Heart left ventricle (tissue), 7 donors: ENCODE measurements around a stretch of chr7.

DNA sequence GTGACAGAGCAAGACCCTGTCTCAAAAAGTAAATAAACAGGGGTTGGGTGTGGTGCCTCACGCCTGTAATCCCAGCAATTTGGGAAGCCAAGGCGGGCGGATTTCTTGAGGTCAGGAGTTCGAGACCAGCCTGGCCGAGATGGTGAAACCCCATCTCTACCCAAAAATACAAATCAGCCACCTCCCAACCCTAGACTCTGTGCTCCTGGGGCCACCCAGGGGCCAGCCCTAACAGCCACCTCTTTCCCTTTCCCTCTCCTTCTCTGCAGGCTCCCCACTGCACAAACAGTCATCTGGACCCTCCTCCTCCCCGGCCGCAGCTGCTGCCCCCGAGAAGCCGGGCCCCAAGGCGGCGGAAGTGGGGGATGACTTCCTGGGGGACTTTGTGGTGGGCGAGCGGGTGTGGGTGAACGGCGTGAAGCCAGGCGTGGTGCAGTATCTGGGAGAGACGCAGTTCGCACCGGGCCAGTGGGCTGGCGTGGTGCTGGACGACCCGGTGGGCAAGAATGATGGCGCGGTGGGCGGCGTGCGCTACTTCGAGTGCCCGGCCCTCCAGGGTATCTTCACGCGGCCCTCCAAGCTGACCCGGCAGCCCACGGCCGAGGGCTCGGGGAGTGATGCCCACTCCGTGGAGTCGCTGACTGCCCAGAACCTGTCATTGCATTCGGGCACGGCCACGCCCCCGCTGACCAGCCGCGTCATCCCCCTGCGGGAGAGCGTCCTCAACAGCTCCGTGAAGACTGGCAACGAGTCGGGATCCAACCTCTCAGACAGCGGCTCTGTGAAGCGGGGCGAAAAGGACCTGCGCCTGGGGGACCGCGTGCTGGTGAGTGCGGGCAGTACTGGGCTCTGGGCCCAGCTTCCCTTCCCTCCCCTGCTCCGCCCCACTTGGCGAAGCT is 49.2 kb downstream of the CLIP2 start:
- PRO-cap, 6 experiments = no peak in any of the 6 experiments
- RAMPAGE, long total RNA, 2 experiments = no peak in any of the 2 experiments
- RRBS = 93% methylated on average over 11 of the region's 57 CpGs

- PRO-cap, 6 experiments = no peak in any of the 6 experiments
- RAMPAGE, long total RNA, 2 experiments = no peak in any of the 2 experiments
- RRBS = no CpG with 5 or more reads among the region's 16 CpGs
Observed at GRCh38 chr7:74452421-74452915, 1.2 kb upstream of the GTF2IRD1 start.

- PRO-cap, 6 experiments = peak in 6 of 6 experiments; most common plus-strand start chr7:74454516 (in 6); most common minus-strand start chr7:74454509 (in 4)
- RAMPAGE, long total RNA, 2 experiments = no peak in any of the 2 experiments
- RRBS = 4% methylated on average over 23 of the region's 30 CpGs
Observed at GRCh38 chr7:74454224-74454580, 496 bp downstream of the GTF2IRD1 start.

GRCh38 chr7:74462563-74463058 is 8.9 kb downstream of the GTF2IRD1 start:
- PRO-cap, 6 experiments = no peak in any of the 6 experiments
- RAMPAGE, long total RNA, 2 experiments = no peak in any of the 2 experiments
- RRBS = 78% methylated on average over 6 of the region's 15 CpGs

GRCh38 chr7:74502353-74503099 is 48.8 kb downstream of the GTF2IRD1 start:
- PRO-cap, 6 experiments = peak in 1 of 6 experiments; most common plus-strand start chr7:74502732 (in 1); most common minus-strand start chr7:74502634 (in 1)
- RAMPAGE, long total RNA, 2 experiments = no peak in any of the 2 experiments
- RRBS = 3% methylated on average over 3 of the region's 21 CpGs

GRCh38 chr7:74612133-74612945 is 45.2 kb upstream of the GTF2I start:
- PRO-cap, 6 experiments = no peak in any of the 6 experiments
- RAMPAGE, long total RNA, 2 experiments = no peak in any of the 2 experiments
- RRBS = no CpG with 5 or more reads among the region's 12 CpGs

DNA sequence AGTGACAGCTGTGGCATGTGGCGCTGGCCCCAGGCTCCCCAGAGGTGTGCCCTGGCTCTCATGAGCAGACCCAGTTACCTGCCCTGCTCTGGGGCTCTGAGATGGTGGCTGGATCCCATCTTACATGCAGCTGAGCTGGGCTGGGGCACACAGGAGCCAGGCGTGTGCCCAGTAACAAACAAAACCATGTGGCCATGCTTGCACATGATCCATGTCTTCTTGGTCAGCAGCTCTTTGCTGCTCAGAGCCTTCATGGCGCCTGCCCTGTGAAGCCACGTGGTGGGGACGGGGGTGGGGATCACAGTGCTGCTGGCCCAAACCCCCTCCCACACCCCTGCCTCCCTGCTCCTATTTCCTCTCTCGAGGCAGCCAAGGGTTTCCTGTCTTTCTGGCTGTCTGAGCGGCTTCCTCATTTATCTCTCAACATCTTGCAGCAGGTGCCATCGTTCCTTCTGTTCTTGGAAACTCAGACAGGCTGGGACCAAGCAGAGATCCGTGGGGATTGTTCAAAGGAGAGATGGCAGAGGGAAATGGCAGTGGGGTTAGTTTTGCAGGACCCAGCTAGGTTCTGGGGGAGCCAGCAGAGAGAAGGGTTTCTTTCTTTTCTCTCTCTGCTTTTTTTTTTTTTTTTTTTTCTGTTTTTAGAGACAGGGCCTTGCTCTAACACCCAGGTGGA is 40.1 kb upstream of the GTF2I start:
- PRO-cap, 6 experiments = no peak in any of the 6 experiments
- RAMPAGE, long total RNA, 2 experiments = no peak in any of the 2 experiments
- RRBS = no CpG with 5 or more reads among the region's 9 CpGs

DNA sequence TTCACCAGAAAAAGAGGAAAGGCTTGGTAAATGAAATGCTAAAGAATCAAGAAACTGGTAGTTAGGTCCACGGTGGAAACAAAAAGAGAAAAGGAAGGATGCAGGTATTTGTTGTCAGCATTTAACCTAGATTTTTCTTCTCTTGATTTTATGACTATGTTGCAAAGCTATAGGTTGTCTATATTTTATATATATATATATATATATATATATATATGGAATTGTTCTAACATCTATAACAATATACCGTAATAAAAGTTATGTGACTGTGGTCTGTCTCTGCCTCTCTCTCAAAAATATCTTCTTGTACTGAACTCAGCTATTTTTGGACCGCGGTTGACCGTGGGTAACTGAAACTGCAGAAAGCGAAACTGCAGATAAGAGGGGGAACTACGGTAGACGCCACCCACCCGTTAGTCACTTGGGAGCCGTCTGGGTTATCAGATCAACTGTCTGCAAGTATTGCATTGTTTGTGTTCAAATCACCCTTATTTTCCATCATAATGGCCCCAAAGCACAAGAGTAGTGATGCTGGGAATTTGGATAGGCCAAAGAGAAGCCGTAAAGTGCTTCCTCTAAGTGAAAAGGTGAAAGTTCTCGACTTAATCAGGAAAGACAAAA is 7.6 kb upstream of the GTF2I start:
- PRO-cap, 6 experiments = peak in 6 of 6 experiments; most common plus-strand start position 416 of the sequence (in 5); most common minus-strand start position 297 of the sequence (in 3)
- RAMPAGE, long total RNA, 2 experiments = no peak in any of the 2 experiments
- RRBS = no CpG with 5 or more reads among the region's 12 CpGs

DNA sequence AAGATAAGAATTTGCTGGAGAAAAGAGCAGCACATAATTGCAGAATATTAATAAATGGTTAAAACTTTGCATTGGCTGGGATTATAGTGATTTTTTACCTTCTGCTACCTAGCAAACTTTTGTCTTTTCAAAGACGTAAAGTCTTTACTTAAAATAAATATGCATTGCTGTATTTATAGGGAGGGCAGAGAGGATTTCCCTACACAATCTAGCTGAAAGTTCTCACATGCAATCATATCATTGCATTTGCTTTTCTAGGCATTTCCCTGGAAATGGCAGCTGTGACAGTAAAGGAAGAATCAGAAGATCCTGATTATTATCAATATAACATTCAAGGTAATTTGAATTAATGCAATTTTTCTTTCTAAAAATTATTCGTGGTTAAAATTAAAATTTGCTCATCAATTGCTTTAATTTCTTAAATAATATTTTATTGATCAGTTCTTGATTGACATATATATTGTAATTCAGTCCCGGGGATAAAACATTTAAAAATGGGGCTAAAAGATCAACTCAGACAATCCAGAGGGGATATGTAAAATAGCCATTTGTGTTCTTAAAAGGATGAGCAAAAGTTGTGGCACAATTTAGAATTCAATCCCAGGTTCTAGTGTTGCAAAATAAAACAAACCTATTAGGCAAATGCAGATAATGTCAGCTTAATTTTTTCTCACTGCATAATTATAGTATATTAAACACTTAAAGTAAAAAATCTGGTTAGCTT is 53.4 kb downstream of the GTF2I start:
- PRO-cap, 6 experiments = no peak in any of the 6 experiments
- RAMPAGE, long total RNA, 2 experiments = start-site peak on the plus strand in 1 of 2 experiments, centred at position 302 of the sequence, 24 reads per replicate
- RRBS = no CpG with 5 or more reads among the region's 3 CpGs

DNA sequence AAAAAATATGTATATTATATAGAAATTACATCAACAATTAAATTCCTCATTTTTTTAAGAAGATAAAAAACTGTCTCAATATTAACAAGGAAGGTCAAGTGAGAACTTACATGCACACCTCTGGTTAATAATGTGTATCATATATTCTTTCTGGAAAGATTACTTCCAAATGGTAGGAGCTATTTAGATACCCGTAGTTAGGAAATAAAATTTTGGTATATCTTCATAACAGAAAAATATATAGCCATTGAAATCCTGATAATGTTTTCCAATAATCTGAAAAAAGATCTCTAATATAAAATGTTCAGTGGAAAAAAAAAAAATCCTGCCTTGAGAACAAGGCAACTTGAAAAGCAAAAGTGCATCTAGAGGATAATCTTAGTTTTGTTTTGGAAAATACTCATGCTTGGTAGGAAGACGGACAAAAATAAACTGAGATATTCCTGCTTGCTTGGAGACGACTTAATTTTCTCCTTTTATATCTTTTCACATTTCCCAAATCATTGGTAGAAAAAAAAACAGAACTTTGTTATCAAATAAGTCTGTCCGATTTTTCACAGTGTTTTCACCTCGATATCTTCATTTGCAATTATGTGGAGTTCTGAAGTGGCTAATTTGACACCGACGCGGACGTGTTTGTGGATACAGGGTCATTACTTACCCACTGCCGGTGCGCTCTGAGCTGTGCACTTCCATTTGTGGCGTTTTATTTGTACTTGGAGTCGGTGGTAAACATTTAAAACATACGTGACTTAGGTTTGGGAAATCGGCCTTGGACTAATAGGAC is 52.1 kb upstream of the NCF1 start:
- PRO-cap, 6 experiments = no peak in any of the 6 experiments
- RAMPAGE, long total RNA, 2 experiments = no peak in any of the 2 experiments
- RRBS = no CpG with 5 or more reads among the region's 15 CpGs

- PRO-cap, 6 experiments = no peak in any of the 6 experiments
- RAMPAGE, long total RNA, 2 experiments = no peak in any of the 2 experiments
- RRBS = no CpG with 5 or more reads among the region's 10 CpGs
Observed at GRCh38 chr7:75030591-75031286, 42.9 kb downstream of the RCC1L start.

DNA sequence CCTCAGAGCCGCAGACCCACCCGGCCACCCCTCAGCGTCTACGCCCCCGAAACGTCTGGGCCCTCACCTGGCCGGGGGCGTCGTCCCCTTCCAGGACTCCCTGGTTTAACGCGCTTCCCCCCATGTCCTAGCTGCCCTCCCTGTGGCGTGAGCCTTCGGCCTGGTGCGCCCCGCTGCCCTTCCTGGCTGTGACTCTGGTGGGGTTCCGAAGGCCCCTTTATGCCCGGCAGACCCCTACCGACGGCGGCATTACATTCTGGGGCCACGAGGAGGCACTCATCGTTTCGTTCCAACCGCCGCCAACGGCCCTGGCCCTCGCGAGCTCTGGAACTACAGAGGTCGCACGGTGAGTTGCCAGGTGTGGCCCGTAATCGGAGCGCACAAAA is 278 bp upstream of the TRIM73 start:
- PRO-cap, 6 experiments = no peak in any of the 6 experiments
- RAMPAGE, long total RNA, 2 experiments = no peak in any of the 2 experiments
- RRBS = no CpG with 5 or more reads among the region's 33 CpGs

- PRO-cap, 6 experiments = no peak in any of the 6 experiments
- RAMPAGE, long total RNA, 2 experiments = no peak in any of the 2 experiments
- RRBS = no CpG with 5 or more reads among the region's 4 CpGs
Observed at GRCh38 chr7:75789564-75790211, 17.7 kb upstream of the CCL26 start.

- PRO-cap, 6 experiments = no peak in any of the 6 experiments
- RAMPAGE, long total RNA, 2 experiments = no peak in any of the 2 experiments
- RRBS = no CpG with 5 or more reads among the region's 7 CpGs
Observed at GRCh38 chr7:75865259-75865596, 13.6 kb upstream of the RHBDD2 start.

DNA sequence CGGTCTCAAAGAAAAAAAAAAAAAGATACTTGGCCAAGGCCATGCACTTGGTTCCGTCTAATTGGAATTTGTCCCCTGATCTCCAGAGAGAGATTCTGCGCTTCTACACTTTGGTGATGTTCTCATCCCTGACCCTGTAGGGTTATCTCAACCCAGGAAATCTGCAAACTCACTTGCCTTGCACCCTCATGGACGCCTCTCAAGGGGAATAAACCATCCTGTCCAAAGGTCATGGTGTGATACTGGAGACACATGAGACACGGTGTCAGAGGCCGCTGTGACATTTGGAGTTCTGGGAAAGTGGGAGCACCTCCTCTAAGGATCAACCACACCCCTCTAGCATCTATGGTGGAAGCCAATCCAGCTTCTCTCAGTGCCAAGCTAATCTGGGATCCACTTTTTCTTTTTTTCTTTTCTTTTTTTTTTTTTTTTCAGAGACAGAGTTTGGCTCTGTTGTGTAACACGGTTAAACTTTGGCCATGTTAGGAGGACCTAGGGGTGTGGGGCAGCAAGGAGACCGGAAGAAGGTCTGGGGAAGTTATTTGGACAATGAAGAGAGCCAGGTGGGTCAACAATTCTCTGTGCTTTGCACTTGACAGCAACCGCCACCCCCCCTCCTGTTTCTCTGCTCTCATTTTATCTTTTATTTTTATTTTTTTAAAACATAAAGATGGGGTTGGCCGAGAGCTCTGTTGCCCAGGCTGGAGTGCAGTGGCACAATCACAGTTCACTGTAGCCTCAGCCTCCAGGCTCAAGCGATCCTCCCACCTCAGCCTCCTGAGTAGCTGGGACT is 7.7 kb upstream of the POR start:
- PRO-cap, 6 experiments = no peak in any of the 6 experiments
- RAMPAGE, long total RNA, 2 experiments = no peak in any of the 2 experiments
- RRBS = no CpG with 5 or more reads among the region's 11 CpGs

GRCh38 chr7:75965801-75967096 is 28.1 kb downstream of the TMEM120A start:
- PRO-cap, 6 experiments = peak in 1 of 6 experiments; most common plus-strand start chr7:75966910 (in 1); most common minus-strand start chr7:75966645 (in 1)
- RAMPAGE, long total RNA, 2 experiments = no peak in any of the 2 experiments
- RRBS = 58% methylated on average over 1 of the region's 36 CpGs

DNA sequence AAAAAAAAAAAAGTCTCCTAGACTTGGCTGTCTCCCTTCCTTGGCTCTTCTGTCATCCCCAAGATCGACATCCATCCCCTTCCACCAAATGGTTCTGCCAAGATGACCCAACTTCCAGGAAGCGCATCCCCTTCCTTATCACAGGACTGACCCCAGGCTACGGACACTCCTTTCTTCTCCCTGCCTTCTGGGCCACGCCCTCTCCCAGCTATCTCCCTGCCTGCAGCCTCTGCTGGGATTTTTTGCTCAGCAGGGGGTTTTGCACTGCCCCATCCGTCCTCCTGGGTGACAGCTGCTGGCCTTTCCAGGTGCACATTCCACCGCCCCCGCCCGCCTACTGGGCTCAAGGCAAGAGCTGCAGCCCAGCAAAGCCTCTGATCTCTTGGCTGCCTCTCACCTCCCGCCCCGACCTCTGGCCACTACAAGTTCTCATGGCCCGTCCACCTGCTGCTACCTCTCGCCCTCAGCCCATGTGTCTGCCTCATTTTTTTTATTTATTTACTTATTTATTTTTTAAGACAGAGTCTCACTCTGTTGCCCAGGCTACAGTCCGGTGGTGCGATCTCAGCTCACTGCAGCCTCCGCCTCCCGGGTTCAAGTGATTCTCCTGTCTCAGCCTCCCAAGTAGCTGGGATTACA is 3.4 kb downstream of the TMEM120A start:
- PRO-cap, 6 experiments = peak in 1 of 6 experiments; most common minus-strand start position 339 of the sequence (in 1)
- RAMPAGE, long total RNA, 2 experiments = no peak in any of the 2 experiments
- RRBS = no CpG with 5 or more reads among the region's 16 CpGs

DNA sequence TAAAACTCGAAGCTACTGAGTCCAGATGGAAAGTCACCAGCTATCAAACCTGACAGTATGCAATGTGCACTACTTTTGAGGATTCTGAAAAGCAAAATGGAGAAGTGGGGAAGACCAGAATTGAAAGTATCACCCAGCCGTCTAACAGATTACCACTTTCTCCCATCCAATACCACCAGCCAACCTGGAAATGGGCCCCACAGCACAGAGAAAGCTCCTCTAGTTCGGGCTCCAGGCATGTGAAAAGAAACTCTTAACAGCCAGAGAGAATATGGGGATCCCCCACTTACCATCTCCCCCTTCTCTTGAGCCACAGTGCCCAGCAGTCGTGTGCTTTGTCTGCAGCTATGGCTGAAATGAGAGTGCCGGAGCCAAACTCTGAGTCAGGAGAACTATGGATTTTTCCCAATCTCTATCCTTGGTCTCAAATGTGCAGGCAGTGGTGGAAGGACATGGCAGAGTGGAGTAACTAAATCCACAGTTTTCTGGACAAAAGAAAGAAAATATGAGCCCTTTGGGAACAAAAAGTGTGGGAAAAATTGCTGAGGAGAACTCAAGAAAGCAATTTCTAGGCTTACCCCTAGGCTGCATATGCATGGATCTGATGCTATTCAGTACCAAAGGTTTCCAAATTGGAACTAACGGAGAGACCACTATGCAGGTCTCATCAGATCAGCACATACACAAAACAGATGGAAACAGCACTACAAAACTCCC is 67.6 kb upstream of the SRRM3 start:
- PRO-cap, 6 experiments = no peak in any of the 6 experiments
- RAMPAGE, long total RNA, 2 experiments = no peak in any of the 2 experiments
- RRBS = no CpG with 5 or more reads among the region's 6 CpGs

- PRO-cap, 6 experiments = no peak in any of the 6 experiments
- RAMPAGE, long total RNA, 2 experiments = no peak in any of the 2 experiments
- RRBS = no CpG with 5 or more reads among the region's 4 CpGs
Observed at GRCh38 chr7:76142825-76143190, 58.9 kb upstream of the SRRM3 start.

DNA sequence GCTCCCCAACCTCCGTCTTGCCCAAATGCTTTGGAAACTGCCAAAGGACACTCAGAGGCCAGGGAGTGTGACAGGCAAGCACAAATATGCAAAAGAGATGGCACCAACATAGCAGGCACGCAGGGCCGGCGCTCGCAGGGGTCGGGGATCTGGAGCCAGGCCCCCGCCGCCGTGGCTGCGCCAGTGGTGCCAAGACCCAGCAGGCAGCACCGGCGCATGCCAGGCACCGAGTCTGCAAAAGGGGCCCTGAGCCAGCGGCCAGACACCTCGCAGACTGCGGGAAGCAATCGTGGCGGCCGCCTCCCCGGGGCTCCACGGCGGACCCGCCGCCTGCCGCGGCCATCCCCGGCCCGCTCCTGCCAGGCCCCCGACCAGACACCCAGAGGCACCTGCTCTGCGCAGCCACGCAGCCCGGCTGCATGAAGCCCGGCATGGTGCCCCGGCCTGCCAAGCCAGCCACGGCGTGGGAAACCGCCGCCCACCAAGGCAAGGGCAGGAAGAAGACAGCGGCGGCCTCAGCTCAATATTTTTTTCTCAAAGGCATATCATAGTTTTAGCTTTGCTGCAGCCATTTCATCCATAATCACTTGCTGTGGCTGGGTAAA is 51.4 kb upstream of the SRRM3 start:
- PRO-cap, 6 experiments = peak in 3 of 6 experiments; most common plus-strand start position 265 of the sequence (in 1); most common minus-strand start position 358 of the sequence (in 2)
- RAMPAGE, long total RNA, 2 experiments = no peak in any of the 2 experiments
- RRBS = 32% methylated on average over 10 of the region's 40 CpGs